AG04450 (cell line): ENCODE measurements around the gene LRRIQ1.

DNA sequence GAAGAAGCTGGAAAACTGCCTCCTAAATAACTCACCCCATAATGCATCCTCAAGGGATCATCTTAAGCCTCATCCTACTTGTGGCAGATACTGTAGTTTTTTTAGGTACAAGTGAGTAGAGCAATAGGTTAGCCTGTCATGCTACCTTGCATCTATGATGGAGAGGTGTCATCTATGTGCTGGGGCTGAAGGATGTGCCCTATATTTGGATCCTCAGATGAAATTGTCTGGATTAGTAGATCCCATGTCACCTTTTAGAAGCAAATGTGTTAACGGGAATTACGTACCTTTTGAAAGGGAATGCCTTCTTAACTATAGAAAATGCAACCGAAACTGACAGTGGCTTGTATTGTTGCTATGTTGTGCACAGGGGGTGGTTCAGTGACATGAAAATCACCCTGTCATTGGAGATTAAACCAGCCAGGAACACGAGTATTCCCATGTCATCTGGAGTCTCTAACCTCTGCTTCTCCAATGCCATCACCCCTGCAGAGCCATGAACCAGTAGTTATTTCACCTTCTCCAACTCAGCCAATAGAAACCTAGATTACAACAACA, 110.2 kb downstream of the METTL25 start:
- CAGE, long polyA plus RNA = no peak
- RRBS = no CpG with 5 or more reads among the region's 4 CpGs

DNA sequence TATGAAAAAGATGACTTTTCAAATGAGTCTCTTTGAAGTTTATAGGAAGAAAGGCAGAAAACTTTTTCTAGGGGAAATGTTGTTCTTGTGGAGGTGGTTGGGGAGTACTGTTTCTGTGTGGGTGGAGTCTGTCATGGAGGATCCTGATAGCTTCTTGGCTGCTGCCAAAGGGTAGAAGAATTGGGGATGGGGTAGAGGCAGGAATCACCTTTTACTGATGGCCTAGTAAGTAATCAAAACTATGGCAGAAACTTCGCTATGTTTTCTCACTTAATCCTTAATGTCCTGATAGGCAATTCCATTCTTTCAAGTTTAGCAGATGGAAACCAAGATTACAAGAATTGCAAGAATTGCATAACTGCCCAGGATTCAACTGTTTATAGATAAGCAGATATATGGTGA, 463.8 kb downstream of the TMTC2 start:
- CAGE, long polyA plus RNA = no peak
- RRBS = no CpG with 5 or more reads among the region's 1 CpG

GRCh38 chr12:83657071-83657555, 970.4 kb downstream of the TMTC2 start:
- CAGE, long polyA plus RNA = no peak
- RRBS = no CpG with 5 or more reads among the region's 4 CpGs

GRCh38 chr12:84689479-84690240, 222.9 kb downstream of the SLC6A15 start:
- CAGE, long polyA plus RNA = no peak
- RRBS = no CpG with 5 or more reads among the region's 13 CpGs

- CAGE, long polyA plus RNA = no peak
- RRBS = no CpG with 5 or more reads among the region's 17 CpGs
Measured at GRCh38 chr12:84913116-84913825, 672 bp upstream of the SLC6A15 start.

GRCh38 chr12:85035954-85036728, at the start of gene LRRIQ1:
Gene LRRIQ1 (plus strand): TSS chr12:85036351.
- CAGE, long polyA plus RNA = no peak
- RRBS = 3% methylated on average over 6 of the region's 23 CpGs

- CAGE, long polyA plus RNA = no peak
- RRBS = no CpG with 5 or more reads among the region's 34 CpGs
Measured at GRCh38 chr12:85317789-85318683, 38.0 kb downstream of the ALX1 start.

GRCh38 chr12:85469280-85470070, 189.5 kb downstream of the ALX1 start:
- CAGE, long polyA plus RNA = no peak
- RRBS = no CpG with 5 or more reads among the region's 5 CpGs

DNA sequence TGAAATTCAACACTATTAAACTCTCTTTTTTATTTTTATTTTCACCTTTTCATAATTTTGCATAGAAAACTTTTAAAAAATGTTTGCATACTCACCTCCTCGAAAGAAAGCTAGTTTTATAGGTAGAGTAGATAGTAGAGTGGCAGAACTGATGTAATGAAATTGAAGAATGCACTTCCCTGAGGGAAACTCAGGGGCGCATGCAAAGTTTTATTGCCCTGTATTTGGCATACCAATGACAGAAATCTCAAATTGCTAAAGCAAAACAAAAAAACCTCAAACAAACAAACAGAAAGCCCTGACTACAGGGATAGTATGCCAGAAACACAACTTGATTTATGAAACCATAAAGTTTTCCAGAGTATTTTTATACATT, 1.9 kb downstream of the RASSF9 start:
- CAGE, long polyA plus RNA = no peak
- RRBS = no CpG with 5 or more reads among the region's 2 CpGs

- CAGE, long polyA plus RNA = no peak
Measured at GRCh38 chr12:86249727-86250153, 6.5 kb downstream of the MGAT4C start.

DNA sequence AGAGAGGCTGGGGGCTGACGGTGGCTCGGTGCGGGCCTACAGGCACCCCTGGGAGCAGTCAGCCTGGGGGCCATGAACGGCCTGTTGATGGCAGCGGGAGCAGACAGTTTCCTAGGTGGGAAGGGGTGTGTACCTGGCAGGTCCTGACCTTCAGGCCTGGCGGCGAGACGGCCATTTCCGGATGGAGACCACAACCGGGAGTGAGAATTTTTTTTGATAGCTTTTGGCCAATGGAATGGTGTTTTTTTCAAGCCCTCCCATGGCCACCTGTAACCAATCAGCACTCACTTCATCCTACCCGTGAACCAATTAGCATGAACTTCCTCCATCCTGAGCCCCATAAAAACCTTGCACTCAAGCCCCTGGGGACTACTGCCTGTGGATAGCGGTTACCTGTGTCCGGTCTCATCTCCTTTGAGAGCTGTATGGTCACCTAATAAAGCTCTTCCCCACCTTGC, 344.9 kb upstream of the MGAT4C start:
- CAGE, long polyA plus RNA = no peak
- RRBS = no CpG with 5 or more reads among the region's 13 CpGs

GRCh38 chr12:87784462-87784752, 244.8 kb downstream of the C12orf50 start:
- CAGE, long polyA plus RNA = no peak
- RRBS = no CpG with 5 or more reads among the region's 15 CpGs

DNA sequence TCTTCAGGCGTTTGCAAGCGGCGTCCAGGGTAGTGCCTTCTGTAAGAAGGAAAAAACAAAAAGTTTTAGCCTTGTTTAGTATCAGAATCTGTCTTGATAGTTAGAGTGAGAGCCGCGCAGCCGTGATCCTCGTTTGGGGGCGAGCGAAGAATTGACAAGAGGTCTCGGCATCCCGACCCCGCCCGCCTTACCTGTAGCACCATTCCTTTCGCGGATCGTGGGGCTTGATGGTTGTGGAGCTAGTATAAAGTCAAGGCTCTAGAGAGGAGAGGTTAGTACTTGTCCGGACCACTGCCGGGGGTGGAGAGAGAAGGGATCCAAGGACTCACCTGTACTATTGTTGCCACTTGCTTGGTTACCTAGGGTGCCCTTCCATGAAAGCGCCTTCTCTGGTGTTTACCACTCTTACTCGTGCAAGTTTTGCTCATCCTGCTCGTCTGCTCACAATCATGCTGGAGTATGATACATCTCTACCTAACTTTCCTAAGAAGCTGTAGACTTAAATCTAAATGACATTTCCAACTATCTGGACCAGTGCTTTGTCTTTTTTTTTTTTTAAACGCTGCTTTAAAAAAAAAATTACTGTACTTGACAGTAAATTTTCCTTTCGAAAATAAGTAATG, 619 bp downstream of the TMTC3 start:
- CAGE, long polyA plus RNA = no peak
- RRBS = no CpG with 5 or more reads among the region's 23 CpGs

DNA sequence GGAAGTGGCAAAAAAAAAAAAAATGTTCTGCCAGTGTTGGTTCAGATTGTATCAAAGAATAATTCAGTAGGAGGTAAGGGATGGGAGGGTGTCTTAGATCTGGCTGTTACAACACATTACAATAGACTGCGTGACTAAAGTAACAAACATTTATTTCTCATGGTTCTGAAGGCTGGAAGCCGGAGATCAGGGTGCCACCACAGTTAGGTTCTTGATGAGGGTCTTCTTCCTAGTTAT, 125.7 kb downstream of the KITLG start:
- CAGE, long polyA plus RNA = no peak
- RRBS = no CpG with 5 or more reads among the region's 2 CpGs

DNA sequence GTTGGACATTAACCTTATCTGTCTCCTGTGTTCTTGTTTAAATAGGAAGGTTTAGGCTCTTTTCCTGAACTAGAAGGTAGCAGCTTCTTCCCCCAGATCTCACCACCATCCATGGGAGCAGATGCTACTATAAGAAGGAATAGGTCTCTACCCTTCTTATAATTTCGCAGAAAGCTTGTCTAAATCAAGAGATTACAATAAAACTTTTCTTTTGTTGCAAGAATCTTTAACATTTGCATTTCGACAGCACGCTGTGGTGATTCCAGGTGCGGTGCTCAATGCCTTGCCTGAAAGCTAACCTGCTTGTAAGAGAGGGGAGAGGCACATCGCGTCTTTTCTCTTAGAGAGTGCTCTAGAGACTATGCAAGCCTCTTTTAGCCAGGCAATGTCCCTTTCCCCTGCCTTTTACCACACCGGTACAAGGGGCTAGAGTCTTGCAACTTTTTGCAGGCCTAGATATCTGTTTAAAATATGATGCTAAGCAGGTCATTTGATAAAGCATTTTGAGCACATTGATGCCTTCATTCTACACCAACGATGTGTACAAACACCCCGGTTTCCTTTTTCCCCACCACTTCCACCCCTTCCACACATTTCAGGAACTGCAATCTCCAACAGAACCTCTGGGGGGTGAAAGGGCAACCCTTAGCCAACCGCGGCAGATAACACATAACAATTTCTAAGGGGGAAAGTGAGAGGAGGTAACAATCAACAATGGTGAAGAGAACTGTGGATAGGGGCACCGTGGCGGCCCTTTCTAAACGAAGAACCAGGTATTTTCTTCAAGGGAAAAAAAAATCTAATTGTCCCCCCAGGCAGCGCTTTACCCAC, 1.4 kb downstream of the KITLG start:
- CAGE, long polyA plus RNA = no peak
- RRBS = no CpG with 5 or more reads among the region's 15 CpGs

DNA sequence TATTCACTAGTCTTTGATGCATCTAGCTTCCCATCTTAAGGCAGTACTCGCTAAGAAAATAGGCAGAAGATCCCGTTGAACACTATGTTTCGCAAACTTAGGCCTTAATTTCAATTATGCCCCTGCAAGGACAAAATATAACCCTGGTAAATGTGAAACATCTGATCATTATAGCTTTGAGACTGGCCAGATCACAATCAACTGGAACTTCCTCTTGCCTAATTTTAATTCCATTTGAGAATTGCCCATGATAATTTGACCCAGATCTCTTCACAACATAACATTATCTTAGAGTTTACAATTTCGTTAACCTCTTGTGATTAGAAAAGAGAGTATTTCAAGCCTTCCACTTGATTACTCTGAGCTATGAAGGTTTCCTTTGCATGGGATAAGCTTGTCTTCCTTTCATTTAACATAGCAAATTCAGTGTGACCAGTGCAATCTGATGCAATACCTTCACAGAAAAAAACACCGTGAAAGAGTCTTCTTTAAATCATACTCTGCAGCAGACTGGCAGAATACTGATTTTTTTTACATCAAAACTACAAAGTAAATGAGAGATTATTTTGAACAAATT, 143.7 kb downstream of the DUSP6 start:
- CAGE, long polyA plus RNA = no peak
- RRBS = no CpG with 5 or more reads among the region's 5 CpGs

DNA sequence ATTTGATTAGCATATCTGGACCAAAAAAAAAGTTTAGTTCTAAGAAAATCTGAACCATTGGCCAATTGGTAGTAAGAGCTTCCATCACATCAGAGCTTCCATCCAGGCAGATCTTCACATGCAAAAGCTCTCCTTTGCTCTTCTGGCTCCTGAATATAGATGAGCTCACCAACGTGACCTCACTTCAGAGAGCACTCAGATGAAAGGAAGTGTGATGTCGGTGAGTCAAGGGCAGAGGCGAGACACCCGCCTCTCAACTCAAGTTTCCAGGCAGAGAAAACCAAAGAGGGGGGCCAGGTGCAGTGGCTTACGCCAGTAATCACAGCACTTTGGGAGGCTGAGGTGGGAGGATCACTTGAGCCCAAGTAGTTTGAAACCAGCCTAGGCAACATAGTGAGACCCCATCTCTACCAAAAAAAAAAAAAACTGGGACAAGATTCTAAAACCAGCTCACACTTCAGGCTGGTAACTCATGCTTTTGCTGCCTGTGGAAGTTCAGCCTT, 126.9 kb downstream of the DUSP6 start:
- CAGE, long polyA plus RNA = no peak
- RRBS = no CpG with 5 or more reads among the region's 5 CpGs

GRCh38 chr12:89382971-89383407, 30.7 kb upstream of the DUSP6 start:
- CAGE, long polyA plus RNA = no peak
- RRBS = no CpG with 5 or more reads among the region's 2 CpGs

DNA sequence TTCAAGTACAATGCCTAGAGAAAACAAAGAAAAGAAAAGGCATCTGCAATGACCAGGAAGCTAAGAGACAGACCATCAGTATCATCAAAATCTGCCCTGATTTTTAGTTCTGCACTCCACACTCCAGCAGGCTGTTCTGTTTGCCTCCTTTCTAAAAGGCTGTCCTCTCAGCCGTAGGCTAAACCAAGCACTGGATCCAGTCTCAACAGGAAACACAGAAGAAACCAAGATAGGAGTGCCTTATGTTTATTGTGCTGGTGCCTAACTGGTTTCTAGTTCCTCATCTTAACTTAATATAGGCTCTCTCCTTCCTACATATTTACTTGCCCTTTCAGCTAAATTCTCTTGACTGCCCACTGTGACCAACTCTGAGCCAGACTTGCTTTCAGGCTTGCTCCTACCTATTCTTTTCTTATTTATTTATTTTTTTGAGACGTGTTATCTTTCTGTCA, 30.9 kb downstream of the GALNT4 start:
- CAGE, long polyA plus RNA = no peak
- RRBS = no CpG with 5 or more reads among the region's 2 CpGs

- CAGE, long polyA plus RNA = no peak
- RRBS = no CpG with 5 or more reads among the region's 4 CpGs
Measured at GRCh38 chr12:89614852-89615632, 89.2 kb upstream of the POC1B start.